ENCODE results near the genes TBCA and SSBP2.

- PRO-cap = no peak
Observed at GRCh38 chr5:77062850-77063515, 24.1 kb downstream of the ZBED3 start.

GRCh38 chr5:77087712-77087852 is 497 bp upstream of the ZBED3 start:
- PRO-cap = no peak

GRCh38 chr5:77776179-77776801 is at the start of gene TBCA:
Gene TBCA (minus strand): TSS chr5:77776339.
- PRO-cap = bidirectional peak, plus-strand start at chr5:77776471, minus-strand start at chr5:77776280

GRCh38 chr5:78485362-78485819 is 125.0 kb downstream of the SCAMP1 start:
- PRO-cap = no peak

GRCh38 chr5:78650329-78651000 is 1.9 kb upstream of the LHFPL2 start:
- PRO-cap = no peak

- PRO-cap = no peak
Observed at GRCh38 chr5:78972963-78973162, 12.2 kb downstream of the ARSB start.

DNA sequence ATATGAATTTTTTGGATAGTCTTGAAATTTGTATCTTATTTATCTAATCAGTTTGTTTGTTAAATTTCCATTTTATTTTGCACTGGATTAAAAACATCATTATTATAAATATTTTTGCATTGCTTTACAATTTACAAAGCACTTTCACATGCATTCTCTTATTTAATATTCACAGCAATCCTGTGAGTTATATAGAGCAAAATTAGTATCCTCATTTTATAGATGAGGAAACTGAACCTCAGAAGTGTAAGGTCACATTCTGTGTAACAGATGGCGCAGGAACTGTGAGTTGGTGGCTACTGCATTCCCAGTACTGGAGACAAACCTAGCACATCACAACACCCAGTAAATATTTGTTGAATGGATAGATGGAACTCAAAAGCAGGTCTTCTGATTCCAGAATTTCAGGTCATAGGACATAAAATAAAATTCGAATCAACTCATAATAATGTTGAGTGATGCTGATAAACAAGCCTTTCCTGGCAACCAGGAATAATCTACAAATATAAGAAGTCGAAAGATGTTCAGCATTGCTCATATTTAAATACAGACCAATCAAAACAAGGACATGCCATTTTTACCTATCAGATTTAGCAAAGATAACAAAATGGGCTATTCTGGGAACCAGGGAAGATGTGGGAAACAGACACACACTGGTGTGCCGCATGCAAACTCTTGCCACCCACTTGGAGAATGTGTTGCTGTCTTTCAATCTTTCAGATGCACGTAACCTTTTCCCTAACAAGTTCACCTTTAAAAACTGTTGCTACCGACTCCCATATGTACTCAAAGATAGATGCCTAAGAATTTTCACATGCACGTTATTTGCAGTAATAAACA is 1.0 kb downstream of the DMGDH start:
- PRO-cap = no peak

GRCh38 chr5:79236975-79237899 is 1.3 kb downstream of the JMY start:
- PRO-cap = bidirectional peak, plus-strand start at chr5:79237105, minus-strand start at chr5:79237018; unidirectional peak, minus-strand start at chr5:79237329

DNA sequence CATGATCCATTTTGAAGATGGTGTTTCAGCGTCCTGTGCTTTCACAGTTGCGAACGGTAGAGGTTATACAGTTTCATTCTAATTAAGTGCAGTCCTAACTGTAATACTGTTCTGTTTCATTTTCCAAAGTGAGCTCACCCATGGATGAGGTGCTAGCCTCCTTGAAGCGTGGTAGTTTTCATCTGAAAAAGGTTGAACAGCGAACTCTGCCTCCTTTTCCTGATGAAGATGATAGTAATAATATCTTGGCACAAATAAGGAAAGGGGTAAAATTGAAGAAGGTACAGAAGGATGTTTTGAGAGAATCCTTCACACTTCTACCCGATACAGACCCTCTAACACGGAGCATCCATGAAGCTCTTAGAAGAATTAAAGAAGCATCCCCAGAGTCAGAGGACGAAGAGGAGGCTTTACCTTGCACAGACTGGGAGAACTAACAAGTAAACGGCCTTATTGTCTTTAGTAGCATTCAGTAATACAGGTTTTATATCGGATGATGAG is 80.0 kb downstream of the JMY start:
- PRO-cap = no peak

DNA sequence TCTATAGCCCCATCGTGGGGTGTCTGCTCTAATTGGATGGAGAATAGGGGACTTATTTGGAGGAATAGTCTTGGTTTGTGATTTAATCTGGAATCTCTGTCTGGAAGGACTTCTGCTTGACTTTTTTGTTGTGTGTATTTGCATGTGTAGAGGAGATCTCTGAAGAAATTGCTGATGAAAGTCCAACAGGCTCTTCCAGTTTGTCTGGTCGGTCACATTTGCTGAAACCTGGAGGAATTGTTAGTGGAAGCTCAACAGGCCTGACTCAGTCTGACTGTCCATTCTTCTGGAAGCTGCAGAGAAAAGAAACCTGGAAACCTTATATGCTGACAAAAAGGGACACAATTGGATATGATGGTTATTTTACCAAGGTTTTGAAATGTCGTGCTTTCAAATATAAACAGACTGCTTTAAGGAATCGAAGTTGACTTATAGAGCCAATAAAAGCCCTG is 33.4 kb upstream of the TENT2 start:
- PRO-cap = no peak

DNA sequence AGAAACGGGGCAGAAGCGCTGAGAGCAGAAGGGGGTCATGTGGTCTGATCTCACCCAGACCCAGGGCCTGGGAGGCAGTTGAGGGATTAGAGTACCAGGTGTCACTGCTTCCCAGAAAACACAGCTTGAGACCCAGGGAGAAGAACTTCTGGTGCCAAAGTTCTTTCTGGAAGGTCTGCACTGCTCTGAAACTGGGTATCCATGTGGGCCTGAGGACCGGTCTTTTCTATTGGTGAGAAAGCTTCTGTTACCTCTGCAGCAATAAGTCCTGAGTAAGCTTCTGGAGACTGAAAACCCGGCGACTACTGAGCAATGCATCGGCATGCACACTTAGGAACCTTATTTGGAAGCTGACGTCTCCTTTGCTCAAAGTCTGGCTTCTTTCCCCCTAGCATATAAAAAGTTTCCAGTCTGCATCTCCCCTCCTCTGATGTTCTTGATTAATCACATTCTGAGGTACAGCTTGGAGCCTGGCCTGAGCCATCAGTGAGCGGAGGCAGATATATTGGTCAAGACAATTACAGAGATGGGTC is 140.9 kb downstream of the MTX3 start:
- PRO-cap = no peak

GRCh38 chr5:80140896-80141680 is 105.9 kb downstream of the THBS4 start:
- PRO-cap = unidirectional peak, plus-strand start at chr5:80141322

DNA sequence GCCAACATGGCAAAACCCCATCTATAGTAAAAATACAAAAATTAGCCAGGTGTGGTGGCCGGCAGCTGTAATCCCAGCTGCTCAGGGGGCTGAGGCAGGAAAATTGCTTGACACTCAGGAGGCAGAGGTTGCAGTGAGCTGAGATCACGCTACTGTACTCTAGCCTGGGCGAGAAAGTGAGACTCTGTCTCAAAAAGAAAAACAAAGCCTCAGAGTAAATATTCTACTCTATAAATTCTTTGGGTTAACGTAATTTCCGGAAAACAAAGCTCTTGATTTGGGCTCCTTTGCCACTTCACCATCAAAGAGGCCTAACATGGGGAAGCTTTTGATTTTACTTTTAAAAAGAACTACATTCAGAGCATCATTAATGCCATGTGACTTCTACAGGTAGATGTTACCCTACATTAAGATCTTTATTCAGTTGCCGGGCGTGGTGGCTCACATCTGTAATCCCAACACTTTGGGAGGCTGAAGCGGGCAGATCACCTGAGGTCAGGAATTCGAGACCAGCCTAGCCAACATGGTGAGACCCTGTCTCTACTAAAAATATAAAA is 103.0 kb downstream of the SERINC5 start:
- PRO-cap = no peak

GRCh38 chr5:80182795-80183638 is 72.8 kb downstream of the SERINC5 start:
- PRO-cap = no peak

- PRO-cap = no peak
Observed at GRCh38 chr5:80184177-80184913, 71.5 kb downstream of the SERINC5 start.

- PRO-cap = no peak
Observed at GRCh38 chr5:80624093-80624422, 30.4 kb upstream of the MSH3 start.

- PRO-cap = no peak
Observed at GRCh38 chr5:80984231-80984474, 24.0 kb downstream of the RASGRF2 start.

GRCh38 chr5:81616328-81616904 is 134.5 kb downstream of the SSBP2 start:
- PRO-cap = no peak

- PRO-cap = no peak
Observed at GRCh38 chr5:81738766-81739267, 12.1 kb downstream of the SSBP2 start.

DNA sequence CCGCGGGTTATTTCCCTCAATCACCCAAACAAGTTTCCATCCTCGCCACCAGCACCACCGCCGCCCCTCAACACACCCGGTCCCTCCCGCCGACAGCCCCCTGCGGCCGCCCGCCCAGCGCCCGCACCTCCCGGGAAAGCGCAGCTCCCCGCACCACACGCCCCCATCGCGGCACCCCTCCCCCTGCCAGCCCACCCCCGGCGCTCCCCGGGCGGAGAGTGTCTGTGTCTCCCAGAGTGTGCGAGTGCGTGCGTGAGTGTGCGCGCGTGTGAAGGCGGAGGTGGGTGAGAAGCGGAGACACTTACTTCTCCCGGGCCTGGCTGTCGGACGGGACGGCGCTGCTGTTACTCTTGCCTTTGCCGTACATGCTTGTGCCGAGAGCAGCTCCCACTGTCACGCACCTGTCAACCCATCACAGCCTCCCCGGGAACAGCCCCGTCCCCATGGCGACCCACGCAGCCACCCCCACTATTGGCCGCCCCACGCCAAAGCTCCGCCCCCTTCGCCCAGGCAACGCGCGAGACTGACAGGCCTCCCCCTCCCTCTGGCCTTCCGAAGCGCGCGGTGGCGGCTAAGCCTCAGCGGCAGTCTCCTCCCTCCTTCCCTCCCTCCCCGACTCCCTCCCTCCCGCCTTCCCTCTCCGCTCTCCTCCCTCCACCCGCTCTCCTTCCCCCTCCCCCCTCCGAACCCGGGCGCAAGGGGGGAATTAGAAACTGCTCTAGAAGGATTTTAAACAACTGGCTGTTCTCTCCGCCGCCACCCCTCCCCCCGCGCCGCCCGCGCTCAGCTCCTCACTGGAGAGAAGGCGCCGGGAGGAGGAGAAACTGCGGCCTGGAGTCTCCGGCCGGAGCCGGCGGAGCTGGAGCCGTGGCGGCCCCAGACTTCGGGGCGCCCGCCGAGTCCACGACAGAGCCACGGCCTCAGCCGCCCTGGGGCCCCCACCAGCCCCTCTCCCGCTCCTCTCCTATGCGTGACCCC is at the start of gene SSBP2:
Gene SSBP2, minus strand, starts transcription at position 422 of the 978 bp plus-strand sequence.
- PRO-cap = bidirectional peak, plus-strand start at position 539 of the sequence, minus-strand start at position 431 of the sequence; bidirectional peak, plus-strand start at position 794 of the sequence, minus-strand start at position 768 of the sequence